ENCODE data around the genes KIF20A and SIL1.

GRCh38 chr5:138178874-138179626, at the start of gene KIF20A:
KIF20A (plus strand) TSS chr5:138179112.
- PRO-cap = bidirectional peak, plus-strand start at chr5:138179169, minus-strand start at chr5:138178955
- RRBS = no CpG with 5 or more reads among the region's 41 CpGs

- PRO-cap = no peak
- RRBS = no CpG with 5 or more reads among the region's 10 CpGs
These were observed 1.2 kb downstream of the FAM53C start for GRCh38 chr5:138338854-138340001.

DNA sequence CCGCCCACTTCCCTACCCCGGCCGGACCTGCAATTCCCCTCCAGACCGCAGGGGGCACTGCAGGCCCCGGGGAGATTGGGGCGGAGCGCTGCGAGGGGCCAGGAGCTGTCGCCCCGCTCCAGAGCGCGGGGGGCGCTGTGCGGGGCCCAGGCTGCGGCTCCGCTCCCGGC, 143 bp upstream of the KDM3B start:
- PRO-cap = bidirectional peak, plus-strand start outside the sequence, minus-strand start at position 104 of the sequence
- RRBS = under 1% methylated on average over 11 of the region's 17 CpGs

DNA sequence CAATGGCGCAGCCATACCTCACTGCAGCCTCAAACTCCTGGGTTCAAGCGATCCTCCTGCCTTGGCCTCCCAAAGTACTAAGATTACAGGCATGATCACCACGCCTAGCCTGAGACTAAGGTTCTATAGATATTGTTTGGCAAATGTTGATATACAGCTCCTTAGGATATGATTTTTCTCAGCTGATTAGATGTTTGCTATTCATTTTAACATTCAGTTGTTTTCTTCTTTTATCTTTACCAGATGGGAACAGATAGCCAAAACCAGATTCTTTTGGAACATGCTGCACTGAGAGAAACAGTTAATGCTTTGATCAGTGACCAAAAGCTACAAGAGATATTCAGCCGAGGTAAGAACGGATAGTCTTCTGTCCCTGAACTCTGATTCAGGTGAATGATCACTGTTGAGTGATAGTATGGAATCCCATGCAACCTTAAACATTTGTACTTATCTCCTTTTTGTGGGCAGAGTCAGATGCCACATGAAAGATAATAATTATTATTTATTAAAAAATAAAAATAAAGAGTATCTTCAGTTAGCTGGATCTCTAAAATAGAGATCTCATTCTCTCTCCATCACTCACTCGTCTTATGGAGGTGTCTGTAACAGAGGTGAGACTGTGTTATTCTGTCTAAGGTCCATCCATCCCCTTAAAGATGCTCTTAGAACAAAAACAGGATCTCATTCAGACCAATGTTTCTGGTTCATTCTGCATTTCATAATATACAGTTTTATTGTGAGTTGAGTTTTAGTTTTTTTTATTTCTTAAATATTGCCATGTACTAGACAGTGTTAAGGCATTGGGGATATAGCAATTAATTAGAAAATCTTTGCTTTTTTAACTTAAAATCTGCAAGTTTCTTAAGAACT, 25.2 kb downstream of the KDM3B start:
- PRO-cap = no peak
- RRBS = no CpG with 5 or more reads among the region's 6 CpGs

GRCh38 chr5:138385876-138386816, 33.7 kb downstream of the KDM3B start:
- PRO-cap = no peak
- RRBS = no CpG with 5 or more reads among the region's 16 CpGs

DNA sequence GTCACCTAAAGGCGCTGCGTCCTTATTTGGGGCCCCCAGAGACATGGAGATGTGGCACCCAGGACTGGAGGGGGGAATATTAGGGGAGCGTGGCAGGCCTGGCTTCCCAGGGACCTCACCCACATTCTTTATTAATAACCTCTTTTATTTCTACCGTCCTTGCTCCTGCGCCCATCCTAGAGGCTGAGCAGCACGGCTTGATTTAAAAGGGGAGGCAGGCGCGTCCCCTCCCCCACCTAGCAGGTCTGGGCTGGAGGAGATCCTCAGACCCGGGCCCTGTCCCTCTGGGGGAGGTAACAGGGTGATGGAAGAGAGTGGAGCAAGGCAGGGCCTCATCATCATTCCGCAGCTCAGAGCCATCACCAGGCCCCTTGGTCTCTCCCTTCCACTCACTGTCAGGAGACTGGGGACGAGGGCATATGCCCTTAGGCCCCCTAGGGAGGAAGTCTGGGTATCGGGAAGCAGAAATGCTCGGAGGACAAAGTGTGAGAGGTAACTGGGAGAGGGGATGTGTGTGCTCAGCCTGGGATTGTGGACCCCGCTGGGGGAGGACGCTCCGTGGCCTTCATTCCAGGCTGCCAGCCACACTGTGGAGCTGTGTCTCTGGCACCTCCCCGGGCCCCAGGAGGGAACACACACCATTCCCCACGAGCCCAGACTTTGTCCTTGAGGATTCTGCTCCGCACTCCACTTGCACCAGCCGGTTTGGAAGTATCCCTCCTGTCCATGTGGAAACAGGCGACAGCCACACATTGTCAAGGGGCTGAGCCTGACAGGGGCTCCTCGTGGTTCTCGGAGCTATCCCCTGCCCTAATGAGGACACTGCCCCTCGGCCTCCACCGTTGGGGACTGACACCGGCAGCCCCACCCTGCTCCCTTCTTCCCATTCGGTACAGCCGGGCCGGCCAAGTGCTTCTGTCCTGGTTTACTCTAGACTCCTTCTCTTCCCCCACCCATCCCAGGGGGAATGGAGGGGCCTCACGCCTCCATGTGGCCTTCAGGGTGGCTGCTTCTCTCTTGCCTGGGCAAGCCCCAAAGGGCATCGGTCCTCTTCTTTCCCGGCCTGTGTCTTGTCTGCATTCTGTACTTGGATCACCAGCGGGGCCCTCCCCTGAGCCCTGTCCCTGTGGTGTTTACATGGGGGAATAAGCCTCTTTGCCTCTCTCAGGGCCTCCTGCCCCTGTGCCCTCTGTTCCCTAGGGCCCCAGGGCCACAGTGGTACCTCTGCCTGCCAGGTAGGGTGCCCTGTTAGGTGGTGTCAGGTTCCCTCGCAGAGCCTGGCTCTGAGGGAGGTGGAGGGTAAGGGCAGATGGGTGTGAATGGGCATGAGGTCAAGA, 946 bp downstream of the REEP2 start:
- PRO-cap = no peak
- RRBS = 70% methylated on average over 4 of the region's 34 CpGs

DNA sequence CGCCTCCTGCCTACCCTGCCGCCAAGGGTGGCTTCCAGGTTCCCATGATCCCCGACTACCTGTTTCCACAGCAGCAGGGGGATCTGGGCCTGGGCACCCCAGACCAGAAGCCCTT, 1.7 kb downstream of the EGR1 start:
- PRO-cap = no peak
- RRBS = no CpG with 5 or more reads among the region's 3 CpGs

- PRO-cap = no peak
- RRBS = no CpG with 5 or more reads among the region's 2 CpGs
These were observed 3.0 kb downstream of the EGR1 start for GRCh38 chr5:138468203-138468692.

- PRO-cap = no peak
- RRBS = no CpG with 5 or more reads among the region's 6 CpGs
These were observed 3.4 kb downstream of the EGR1 start for GRCh38 chr5:138468693-138469082.

GRCh38 chr5:138570785-138571284, 4.4 kb downstream of the HSPA9 start:
- PRO-cap = no peak
- RRBS = 95% methylated on average over 4 of the region's 10 CpGs

DNA sequence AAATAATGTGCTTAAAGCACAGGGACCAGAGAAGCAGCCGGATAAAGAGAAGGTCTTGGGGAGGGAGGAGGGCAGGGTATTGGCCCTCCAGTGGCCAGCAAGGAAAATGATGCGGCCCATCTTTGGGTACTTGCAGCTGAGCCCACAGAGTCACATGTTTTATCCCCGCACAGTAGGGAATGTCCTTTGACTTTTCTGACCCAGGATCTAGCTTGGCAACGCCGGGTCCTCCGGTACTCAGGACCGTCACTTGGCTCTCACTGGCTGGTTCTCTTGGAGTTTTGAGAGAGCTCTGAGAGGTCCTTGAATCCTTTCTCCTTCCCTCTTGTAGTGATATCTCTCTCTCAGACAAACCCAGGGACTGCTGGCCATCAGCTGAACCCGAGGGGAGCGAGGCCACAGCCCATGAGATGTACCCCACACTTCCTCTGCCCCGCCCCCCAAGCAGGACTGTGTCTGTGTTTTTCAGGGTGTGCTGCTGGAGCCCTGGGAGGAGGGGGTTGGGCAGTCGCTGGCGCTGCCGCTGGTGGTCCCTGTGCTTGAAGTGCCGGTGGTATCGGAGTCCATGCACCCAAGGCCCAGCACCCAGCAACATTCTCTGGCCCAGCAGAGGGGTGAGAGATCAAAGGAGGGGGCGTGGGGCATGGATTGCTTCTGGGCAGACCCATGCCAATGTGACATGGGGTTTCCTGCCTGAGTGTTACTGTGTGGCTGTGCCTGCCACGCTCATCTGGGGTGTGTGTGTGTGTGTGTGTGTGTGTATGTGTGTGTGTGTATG, 35.5 kb upstream of the HSPA9 start:
- PRO-cap = no peak
- RRBS = no CpG with 5 or more reads among the region's 17 CpGs

- PRO-cap = no peak
- RRBS = no CpG with 5 or more reads among the region's 11 CpGs
These were observed 36.2 kb upstream of the HSPA9 start for GRCh38 chr5:138611254-138611995.

GRCh38 chr5:138901416-138902263, 26.5 kb upstream of the LRRTM2 start:
- PRO-cap = no peak
- RRBS = no CpG with 5 or more reads among the region's 5 CpGs

GRCh38 chr5:139197994-139198751, at the start of gene SIL1:
SIL1 (minus strand) TSS chr5:139198368.
- PRO-cap = bidirectional peak, plus-strand start at chr5:139198527, minus-strand start at chr5:139198290
- RRBS = 1% methylated on average over 19 of the region's 55 CpGs

- PRO-cap = no peak
- RRBS = no CpG with 5 or more reads among the region's 10 CpGs
These were observed 5.6 kb downstream of the MATR3 start for GRCh38 chr5:139298786-139299955.

- PRO-cap = no peak
- RRBS = no CpG with 5 or more reads among the region's 2 CpGs
These were observed 20.0 kb upstream of the PAIP2 start for GRCh38 chr5:139321670-139322094.

- PRO-cap = no peak
- RRBS = no CpG with 5 or more reads among the region's 8 CpGs
These were observed 19.3 kb upstream of the PAIP2 start for GRCh38 chr5:139322095-139323084.

- PRO-cap = no peak
- RRBS = no CpG with 5 or more reads among the region's 6 CpGs
These were observed 13.0 kb upstream of the PAIP2 start for GRCh38 chr5:139328666-139329106.

DNA sequence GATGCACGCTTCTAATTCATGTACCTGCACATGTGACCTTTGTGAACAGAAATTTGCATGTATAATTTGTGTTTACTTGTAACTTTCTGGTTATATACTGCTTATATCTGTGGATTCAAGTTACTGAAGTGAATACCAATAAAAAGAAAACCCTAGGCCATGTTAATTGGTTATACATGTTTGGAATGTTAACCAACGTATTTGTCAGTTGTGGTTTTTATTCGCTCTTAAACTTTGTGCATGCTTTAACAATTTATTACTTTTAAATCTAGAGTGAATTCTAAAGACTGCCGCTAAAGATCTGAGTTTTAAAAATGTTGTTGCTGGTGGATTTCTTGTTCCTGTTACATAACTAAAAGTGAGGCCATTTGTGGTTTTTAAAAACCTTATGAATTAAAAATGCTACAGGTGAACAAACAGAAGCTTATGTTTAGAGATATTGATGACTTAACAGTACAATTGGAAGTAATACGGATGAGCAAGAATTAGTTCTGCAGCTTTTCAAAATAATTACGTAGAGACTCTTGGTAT, 11.3 kb upstream of the PAIP2 start:
- PRO-cap = no peak
- RRBS = no CpG with 5 or more reads among the region's 6 CpGs

DNA sequence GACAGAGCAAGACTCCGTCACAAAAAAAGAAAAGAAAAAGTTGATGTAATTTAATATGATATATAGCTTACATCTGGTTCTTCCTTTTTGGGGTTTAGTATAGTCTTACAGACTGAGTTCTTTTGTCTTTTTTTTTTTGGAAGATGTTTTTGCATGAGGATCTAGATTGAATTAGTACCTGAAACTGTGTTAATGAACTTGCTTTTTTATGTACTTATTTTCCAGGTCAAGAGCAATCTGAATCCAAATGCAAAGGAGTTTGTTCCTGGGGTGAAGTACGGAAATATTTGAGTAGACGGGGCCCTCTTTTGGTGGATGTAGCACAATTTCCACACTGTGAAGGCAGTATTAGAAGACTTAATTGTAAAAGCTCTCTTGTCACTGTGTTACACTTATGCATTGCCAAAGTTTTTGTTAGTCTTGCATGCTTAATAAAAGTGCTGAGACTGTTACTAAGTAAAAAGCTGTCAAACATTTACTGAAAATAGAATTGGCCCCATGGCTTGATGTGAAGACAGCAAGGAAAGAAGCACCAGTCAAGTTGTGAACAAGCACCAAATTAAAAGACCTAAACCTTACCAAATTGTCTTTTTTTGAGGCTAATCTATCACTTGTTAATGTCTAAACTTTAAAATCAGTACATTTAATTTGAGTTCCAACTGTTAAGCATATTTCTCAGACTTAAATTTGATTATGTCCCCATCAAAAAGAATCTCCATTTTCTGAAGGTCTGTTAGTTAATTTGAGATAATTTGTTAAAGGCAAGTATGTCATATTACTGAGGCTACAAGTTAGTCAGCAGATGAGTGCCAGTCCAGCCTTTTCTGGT, 14.4 kb downstream of the SLC23A1 start:
- PRO-cap = no peak
- RRBS = no CpG with 5 or more reads among the region's 3 CpGs

Data from MCF 10A (cell line).